ENCODE results near the gene SVIL.

- RRBS: no CpG with 5 or more reads among the region's 10 CpGs
These were observed 131.2 kb downstream of the MPP7 start for GRCh38 chr10:28171511-28172313.

DNA sequence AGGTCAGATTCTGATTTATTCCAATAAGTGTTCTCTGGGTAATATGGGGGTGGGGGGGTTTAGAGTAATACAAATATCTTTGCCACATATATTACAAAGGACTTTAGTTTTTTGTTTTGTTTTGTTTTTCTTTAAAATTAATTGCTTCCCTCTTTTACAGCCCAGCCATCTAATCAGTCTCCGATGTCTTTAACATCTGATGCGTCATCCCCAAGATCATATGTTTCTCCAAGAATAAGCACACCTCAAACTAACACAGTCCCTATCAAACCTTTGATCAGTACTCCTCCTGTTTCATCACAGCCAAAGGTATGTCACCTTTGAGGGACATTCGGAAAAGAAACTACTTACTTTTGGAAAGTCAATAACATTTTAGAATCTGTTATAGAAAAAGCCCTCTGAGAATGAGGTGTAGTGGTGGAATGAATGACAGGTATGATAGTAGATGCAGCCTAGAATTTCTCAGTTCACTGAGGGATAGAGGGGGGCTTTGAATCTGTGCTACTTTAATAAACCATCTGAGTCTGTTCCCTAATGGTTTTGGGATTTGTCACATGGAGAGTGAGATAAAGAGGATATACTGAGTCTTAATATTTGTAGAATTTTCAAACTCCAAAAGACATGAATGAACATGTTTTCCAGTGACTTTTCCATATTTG lies 65.6 kb upstream of the BAMBI start:
- RRBS: no CpG with 5 or more reads among the region's 3 CpGs

DNA sequence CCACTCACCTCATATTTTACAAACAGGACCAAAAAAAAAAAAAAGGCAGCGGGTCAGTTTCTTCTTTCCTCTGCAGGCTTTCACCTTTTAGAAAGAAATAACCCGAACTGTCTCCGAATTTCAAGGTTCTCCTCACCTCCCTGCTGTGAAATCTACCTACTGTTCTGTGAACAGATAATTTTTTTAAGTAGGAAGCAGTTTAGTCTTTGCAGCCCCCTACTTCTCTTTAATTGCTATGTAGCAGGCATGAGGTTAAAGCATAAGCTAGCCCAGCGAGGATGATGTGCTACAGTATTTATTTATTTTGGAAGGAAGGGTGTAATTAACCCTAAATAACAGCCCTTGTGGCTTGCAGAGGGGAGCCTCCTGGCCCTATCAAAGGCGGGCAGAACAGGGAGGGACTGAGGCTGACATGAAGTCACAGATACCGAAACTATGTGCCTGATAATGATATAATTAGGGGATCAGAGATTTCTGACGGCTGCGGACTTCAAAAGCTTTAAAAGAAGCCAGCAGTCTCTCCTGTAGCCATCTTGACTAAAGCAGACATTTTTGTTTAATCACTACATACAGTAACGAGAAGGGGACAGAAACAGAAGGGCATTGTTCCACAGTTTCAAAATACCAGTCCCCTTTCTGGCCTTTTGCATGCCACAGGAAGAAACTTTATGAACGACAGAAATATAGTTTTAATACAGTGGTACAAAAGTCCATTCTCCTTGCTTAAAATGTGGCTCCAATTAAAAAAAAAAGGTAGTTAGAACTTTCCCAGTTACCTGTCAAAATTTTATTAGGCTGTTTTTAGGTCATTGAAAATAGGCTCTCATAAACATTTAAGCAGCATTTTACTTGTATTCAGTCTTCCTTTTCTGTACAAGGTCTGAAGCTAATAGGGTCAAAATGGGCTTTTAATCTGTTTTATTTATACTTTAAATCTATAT lies 1.7 kb downstream of the BAMBI start:
- RRBS: no CpG with 5 or more reads among the region's 10 CpGs

- RRBS: no CpG with 5 or more reads among the region's 2 CpGs
These were observed 183.3 kb upstream of the LYZL1 start for GRCh38 chr10:29105518-29106031.

DNA sequence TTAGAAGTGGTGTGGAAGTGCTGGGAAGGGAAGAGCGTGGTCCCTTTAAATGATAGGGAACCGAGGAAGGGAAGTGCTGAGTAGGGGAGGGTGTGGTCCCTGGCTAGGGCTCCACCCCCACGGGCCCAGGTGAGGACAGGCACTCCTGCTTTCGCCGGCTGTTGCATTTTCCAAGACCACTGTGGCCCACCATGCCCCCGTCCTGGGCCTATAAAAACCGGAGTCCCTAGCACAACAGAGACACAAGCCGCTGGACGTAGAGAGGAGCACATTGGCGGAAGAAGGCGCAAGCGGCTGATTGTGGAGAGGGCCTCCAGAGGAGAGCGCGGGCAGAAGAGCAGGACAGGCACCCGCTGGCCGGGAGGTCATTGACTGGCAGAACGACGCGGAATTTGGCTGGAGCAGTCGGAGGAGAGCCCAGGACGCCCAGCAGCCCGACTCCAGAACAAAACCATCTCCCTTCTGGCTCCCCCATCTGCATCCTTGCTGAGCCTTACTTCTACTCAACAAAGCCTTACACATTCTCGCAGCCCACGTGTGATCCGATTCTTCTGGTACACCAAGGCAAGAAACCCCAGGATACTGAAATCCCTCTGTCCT lies 146.2 kb upstream of the LYZL1 start:
- RRBS: 14% methylated on average over 3 of the region's 25 CpGs

- RRBS: no CpG with 5 or more reads among the region's 14 CpGs
These were observed 163.7 kb downstream of the SVIL start for GRCh38 chr10:29470872-29471605.

GRCh38 chr10:29480440-29480894 lies 154.3 kb downstream of the SVIL start:
- RRBS: no CpG with 5 or more reads among the region's 16 CpGs

GRCh38 chr10:29633996-29635335 lies at the start of gene SVIL:
TSS of gene SVIL (minus strand) at chr10:29634971.
- RRBS: no CpG with 5 or more reads among the region's 19 CpGs

DNA sequence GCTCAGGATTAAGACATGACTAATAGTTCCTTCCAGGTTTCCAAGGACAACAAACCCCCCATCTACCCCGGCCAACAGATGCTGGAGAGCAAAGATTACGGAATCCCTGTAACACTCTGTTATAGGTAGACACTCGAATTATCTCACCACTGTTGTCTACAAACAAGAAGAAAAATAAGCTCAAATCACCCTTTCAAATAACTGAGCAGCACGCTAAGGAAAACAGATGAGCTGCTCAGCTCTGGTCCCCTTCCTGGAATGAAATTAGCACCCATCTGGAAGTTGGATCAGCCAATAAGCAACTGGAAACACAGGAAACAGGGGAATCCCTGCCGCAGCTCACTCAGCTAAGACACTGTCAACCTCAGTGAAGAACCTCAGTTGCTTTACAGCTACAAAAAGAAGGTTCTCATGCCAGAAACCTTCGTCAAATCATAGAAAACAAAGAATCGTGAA lies 56.9 kb upstream of the SVIL start:
- RRBS: no CpG with 5 or more reads among the region's 7 CpGs

DNA sequence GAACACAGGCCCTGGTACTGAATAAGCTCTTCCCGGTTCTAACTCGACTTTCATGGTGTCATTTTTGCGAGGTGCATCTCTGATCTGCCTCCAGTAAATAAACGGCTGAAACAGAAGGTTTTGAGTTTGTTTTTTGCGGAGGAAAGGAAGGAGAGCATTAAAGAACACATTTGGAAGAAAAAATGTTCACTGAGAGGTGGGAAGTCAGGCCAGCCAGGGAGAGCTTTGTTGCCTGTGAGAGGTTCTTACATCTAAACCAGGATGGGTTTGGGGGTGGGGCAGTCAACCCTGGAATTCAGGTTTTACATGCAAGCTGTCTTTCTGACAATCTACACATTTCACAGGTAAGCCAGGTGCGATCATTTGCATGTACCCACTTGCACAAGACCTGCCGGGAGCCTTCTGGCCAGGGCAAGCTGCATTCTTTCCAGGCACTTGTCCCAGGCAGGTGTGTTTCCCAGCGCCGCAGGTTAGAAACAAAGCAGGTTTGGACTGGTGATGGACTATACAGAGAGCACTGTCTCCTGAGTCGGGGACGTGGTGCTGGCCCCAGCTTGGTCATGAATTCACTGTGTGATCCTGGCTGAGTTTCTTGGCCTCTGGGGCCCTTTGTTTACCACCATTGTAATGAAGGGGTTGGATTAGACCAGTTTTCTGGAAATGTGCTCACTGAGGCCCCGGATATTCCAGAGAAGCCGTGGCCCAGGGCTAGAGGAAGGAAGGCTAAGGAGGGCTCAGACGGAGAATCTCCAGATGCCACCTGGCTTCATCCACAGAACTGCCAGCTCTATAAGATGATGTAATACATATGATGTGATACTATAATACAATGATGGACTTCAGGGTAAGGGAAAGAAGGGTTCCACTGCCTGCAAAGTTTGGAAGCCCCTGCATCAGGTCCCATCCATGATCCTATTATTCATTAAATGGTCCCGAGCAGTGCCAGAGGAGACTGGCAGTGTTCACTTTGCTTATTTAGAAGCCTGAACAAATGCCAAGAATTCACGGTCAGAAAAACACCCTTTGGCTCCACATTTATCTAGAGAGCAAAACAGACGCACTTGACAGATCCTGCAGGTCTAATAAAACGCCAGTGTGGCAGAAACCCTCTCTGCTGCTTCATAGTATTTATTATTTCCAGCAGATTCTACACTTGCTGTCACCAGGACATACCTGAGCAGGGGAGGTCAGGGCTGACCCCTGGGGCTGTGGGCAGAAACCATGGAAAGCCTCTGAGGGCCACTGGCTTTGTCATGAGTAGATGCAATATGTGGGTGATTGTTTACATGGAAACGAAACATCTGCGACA lies 205.3 kb upstream of the SVIL start:
- RRBS: no CpG with 5 or more reads among the region's 20 CpGs

DNA sequence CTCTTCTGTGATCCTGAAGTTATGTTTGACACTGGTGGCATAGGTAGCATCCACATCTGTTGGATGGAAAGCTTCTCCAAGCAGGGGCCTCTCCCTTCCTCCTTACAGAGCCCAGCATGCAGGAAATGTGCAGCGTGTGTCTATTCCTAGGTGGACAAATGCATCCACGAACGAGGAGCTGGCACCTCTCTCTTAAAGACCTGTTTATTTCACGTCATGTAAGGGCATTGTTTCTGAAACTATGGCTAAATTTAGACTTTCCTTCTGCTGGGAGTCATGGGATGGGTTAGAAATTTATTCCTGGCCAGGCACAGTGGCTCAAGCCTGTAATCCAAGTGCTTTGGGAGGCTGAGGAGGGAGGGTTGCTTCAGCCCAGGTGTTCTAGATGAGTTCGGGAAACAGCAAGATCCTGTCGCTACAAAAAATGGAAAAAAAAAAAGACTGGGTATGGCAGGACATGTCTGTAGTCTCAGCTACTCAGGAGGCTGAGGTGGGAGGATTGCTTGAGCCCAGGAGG lies 208.4 kb upstream of the SVIL start:
- RRBS: no CpG with 5 or more reads among the region's 6 CpGs

DNA sequence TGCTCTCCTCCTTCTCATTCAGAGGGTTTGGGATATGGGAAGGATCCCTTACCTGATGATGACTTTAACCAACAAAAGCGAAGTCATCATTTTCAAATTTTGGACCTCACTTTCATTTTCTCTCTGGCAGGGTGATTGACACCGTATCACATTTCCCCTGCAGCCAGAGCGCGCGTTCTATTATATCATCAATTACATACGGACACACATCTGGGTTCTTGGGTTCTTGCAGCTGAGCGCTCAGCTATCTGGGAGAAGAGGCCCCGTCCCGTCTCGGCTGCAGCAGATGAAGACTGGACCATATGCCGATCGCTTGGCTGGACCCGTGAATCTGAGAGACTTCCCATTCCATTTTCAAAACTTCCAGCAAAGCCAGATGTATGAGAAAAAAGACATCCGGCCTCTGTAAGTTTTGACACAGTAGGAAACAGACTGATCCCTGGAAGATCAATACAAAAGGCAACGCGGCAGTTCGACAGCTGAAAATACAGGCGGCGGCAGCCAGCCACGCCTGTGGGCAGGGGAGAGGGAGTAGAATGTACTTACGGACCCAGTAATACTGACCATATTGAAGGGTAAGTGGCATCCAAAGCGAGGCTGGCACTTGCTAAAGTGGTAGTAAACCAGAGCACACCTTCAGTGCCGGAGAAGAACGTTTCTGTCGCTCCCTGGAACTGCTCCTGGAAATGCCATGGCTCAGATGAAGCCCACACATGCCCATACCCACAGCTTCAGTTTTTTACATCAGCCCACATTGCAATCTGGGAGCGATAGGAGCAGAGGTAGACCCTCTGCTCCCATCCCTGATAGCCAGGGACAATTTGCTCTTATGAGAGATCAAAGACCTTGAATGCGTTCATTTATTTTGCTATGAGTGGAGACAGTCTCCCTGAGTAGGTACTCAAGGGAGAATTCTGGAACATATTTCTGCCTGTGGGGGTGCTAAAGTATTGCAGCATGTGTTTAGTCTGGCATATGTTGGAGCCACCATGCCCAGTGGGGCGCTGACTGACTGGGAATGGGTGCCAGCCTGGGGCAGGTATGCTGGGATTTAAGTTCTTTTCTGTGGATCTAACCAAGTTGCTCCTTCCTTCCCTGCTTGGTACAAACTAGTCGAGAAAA lies 99.5 kb downstream of the JCAD start:
- RRBS: no CpG with 5 or more reads among the region's 29 CpGs

GRCh38 chr10:29994693-29995406 lies 64.5 kb downstream of the JCAD start:
- RRBS: no CpG with 5 or more reads among the region's 8 CpGs

DNA sequence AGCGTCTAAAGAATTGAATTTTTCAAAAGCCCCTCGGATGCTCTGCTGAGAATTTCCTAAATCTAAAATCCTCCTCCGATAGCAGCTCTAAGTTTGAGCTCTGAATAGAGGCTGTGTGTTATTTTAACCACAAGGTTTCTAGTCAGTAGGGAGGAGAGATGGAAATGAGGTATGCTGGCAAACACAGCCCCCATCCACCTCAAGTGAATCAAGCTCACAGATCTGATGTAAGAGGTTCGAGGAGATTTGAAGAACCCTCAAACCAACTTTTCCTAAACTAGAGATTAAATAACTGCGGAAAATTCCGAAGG lies 56.0 kb upstream of the JCAD start:
- RRBS: no CpG with 5 or more reads among the region's 6 CpGs

- RRBS: no CpG with 5 or more reads among the region's 20 CpGs
These were observed 12.2 kb downstream of the MTPAP start for GRCh38 chr10:30336795-30337456.

- RRBS: no CpG with 5 or more reads among the region's 10 CpGs
These were observed 1.6 kb downstream of the MAP3K8 start for GRCh38 chr10:30435618-30435905.

DNA sequence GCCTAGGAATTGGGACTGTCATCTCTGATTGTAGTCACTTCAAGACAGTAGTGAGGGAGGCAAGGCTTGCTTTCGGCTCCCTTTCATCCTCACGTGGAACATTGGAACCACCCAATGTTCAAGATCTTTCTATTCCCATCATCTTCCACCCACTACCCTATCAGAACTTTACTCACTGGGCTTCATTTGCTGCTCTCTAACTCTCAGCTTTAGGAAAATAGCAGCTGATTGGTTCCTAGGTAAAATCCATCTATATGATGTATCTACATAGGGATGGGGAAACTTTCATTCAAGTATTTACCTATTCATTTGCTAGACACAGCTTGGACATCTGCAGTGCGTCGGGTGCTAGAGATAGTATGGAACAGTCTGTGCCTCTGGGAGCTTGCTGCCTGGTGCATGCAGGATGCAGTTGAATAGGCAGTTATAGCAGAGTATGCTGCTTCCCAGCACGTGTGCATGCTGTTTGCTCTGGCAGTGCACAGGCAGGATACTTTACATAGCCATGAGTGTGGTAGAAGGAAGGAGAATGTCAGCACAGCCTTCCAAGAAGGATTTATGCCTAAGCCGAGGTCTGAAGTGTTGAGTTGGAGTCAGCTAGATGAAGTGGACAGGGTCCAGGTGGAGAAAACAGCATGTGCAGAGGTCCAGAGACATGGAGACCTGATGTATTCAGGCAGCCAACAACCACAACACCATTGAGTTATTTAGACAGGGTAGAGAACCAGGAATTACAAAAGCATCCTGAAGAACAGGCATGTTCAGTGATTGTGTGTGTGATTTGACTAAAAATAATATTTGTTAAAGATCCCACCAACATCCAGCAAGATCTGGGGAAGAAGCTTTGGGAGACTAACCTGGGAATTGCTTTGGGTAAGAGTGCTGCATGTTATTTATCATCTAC lies 8.0 kb downstream of the MAP3K8 start:
- RRBS: no CpG with 5 or more reads among the region's 6 CpGs

DNA sequence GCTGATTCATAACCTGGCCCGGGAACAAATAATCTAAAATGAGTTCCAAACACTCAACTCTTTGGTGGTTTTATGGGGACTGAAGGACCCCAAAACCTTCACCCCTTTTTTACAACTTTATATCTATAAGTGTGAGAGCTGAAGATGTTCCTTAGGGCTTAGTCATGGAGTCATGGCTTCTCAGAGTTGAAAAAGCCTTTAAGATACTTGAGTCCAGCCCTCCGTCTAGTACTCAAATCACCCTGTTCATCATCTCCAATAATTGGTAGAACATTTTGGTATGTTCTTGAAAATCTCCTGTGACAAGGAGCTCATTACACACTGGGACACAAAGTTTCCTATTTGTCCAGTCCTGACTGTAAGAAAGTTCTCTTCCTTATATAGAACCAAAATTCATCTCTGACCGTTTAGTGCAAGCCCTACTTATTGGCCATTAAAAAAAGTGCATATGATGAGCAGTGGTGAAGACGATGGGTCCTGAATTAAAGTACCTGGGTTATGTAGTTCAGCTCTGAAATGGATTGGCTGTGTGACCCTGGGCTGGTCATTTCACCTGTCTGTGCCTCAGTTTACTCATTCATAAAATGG lies 8.8 kb downstream of the MAP3K8 start:
- RRBS: no CpG with 5 or more reads among the region's 4 CpGs

GRCh38 chr10:30493906-30494246 lies 59.9 kb downstream of the MAP3K8 start:
- RRBS: no CpG with 5 or more reads among the region's 4 CpGs

Data from GM12892 (cell line).